Skeletal muscle satellite cell (primary cell): ENCODE measurements around the genes ARPC2 and TMBIM1.

DNA sequence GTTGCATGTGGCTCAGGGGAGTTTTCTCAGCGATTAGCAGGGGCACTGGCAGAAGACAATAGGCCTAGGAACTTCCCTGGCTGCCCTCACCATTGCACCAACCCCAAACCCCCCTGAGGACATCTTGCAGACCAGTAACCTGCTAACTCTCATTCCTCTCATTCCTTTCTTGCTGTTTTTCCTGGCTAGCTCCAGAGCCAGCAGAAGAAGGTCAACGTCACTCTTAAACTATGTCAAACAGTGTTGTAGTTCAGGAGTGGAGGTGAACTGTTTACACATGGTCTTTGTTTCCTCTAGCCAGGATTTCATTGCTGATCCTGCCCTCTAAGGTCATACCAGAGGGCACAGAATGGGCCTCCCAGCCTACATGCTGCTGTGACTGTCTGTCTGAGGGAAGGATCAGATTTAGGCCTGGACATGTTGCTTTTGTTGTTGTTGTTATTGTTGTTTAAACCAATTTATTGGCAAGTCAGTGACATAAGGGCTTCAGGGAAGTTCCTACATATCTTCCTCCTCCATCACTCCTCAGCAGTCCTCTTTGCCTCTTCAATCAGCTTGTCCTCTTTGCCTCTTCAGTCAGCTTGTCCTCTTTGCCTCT lies 471.8 kb upstream of the TNP1 start:
- CAGE, long polyA plus RNA, result no peak

DNA sequence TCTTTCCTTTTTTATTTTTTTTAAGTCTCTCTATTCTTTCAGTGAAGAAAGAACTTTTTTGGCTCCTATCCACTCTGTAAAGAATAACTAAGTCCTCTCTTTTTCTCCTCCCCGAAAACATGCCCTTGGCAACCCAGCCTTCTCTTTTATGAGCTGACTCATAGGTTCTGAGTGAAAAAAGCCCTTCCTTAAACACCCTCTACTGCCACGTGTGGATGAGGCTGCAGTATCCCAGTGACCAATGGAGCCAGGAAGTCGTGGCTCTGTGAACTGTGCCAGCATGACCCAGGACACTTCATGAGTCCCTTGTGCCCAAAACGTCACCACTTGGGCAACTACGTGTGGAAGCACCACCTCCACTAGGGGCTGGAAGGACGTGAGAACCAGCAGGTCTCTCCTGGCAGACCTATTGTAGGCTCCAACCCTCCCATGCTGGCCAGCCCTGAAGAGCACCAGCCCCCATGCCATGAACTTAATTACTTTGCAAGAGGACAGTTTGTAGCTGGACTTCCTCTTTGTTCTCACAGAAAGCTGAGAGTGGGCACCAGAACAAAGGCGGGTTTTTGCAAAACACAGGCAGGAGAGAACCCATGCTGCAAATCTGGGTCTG lies 349.5 kb downstream of the TNS1 start:
- CAGE, long polyA plus RNA, result no peak

DNA sequence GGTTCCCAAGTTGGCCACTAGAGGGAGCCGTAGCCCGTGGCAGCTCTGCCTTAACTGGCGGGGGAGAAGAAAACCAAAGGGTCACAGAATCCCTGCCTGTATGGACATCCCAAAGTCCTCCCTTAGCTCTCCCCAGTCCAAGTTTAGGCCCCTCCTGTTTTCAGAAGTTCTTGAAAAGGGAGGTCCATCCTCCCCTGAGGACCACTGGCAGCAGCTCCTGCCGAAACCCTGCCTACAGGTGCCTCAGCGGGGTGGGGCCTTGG lies 213.5 kb downstream of the TNS1 start:
- CAGE, long polyA plus RNA, result no peak

DNA sequence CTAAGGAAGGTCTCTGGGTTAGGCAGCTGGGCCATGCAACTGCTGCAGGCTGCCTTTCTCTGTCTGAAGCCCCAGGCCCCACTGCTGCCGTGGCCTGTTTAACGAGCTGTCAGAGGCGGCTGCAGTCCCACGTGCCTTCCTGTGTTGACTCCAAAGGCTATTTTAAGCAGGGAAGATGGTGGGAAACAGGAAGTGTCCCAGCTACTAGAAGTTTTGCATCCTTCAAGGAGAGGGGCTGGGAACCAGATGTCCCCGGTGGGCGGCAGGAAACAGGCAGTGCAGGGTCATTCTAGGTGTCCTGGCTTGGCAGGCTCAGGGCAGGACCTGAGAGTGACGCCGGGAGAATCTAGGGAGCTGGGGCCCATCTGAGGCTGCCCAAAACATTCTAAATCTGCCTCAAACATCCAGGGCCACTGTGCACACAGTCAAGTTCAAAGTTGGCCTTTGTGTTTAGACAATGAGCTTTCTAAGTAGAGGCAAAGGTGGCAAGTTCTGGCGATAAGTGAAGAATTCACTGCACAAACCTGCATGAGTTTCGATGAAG lies 186.2 kb downstream of the TNS1 start:
- CAGE, long polyA plus RNA, result no peak

DNA sequence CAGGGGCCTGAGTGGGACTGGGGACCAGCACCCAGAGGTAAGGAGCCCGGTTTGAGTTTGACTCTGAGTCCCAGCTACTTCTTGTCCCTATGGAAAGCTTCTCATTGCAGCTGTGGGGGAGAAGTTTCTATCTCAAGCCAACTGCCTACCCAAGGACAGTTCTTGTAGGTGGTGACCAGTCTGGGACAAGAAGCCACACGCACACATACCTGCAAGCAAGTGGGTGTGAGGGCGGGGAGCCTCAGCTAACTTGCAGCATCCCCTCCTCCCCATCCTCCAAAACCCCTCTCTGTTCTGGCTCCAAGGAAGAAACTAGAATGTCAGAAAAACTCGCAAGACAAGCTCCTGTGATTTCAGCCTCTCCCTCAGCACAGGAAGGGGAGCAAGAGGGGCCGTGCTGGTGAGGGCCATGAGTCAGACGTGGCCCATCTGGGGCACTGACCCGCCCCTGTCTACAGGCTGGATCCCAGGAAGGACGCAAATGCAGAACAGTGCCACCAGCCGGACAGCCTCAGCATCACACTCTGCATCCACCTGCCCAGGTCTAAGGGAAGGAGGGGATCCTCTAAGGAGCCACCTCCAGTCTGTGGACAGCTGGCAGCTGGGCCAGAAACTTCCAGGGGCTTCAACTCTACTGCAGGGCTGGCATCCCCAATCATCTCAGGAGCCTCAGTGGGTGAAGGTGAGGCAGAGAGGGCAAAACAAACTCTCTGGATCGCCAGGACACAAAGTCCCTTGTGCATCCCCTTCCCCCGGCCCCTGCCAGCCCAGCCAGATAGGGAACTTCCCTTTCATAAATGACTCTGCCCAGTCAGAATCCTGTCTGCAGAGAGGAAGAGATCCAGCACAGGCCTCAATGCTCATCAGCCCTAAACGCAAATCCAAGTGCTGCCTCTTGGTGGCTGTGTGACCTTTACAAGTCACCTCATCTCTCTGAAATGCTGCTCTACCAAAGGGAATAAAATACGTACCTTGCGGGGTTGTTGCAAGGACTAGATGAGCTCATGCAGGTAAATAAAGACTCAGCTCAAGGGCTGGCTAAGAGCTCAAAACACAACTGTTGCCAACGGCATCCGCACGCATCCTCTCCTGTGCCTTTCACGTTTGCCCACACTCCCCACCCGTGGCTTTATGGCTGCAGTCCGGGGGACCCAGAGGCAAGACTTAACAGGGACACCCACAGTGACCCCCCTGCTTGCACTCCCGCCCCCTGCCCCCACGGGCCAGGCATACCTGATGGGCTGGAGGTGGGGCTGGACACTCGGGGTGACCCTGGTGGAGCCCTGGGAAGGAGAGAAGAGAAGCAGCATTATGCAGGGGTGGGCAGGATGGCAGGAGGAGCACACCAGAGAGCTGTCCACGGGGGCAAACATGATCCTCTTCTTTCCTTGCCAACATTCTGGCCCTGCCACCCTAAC lies 103.1 kb downstream of the TNS1 start:
- CAGE, long polyA plus RNA, result no peak

DNA sequence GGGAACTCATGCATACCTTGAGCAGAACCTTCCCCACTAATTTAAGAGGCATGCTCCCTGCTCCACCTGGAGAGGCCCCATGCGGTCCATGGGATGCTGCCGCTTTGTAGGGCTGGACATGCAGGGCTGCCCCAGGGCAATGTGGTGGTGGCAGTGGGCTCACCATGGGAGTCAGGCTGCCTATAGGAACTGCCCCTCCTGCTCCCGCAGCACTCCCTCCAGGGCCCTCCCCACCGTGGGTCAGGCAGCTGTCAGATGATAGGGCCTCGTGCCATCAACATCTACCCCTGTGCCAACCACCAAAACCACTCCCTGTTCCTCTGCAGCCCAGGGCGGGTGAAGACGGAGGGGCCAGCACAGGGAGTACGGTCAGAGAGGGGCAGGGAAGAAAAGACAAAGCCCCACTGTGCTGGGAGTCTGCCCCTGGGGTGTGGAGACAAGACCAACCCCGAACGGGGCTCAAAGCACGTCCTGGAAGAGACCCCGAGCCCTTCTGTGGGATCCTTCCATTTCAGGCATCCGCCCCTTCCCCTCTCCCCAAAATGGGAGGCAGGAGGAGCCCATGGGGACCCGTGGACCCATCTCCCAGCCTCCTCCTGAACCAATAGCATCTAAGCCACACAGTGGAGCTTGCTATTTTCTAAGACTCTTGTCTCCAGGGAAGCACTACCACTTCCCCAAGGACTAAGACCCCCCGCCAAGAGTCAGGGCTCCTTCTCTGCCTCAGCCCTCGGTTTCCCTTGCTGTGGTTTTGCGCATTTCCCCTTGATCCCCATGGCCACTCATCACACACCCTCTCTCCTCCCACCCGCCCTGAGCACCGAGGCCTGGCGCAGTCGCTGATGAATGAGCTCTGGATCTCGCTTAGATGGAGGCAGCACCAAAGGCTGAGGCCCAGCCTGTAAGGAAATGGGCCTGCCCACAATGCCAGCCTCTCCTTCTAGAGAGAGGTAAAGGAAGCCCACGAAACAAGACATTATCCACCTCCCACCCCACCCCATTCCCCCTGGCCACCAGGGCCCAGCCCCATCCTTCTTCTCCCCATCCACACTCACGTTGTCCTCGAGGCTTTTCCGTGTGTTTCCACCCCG lies 97.2 kb downstream of the TNS1 start:
- CAGE, long polyA plus RNA, result no peak

GRCh38 chr2:217913202-217914018 lies 89.4 kb downstream of the TNS1 start:
- CAGE, long polyA plus RNA, result no peak

- CAGE, long polyA plus RNA, result no peak
Observed at GRCh38 chr2:217914835-217915484, 87.8 kb downstream of the TNS1 start.

DNA sequence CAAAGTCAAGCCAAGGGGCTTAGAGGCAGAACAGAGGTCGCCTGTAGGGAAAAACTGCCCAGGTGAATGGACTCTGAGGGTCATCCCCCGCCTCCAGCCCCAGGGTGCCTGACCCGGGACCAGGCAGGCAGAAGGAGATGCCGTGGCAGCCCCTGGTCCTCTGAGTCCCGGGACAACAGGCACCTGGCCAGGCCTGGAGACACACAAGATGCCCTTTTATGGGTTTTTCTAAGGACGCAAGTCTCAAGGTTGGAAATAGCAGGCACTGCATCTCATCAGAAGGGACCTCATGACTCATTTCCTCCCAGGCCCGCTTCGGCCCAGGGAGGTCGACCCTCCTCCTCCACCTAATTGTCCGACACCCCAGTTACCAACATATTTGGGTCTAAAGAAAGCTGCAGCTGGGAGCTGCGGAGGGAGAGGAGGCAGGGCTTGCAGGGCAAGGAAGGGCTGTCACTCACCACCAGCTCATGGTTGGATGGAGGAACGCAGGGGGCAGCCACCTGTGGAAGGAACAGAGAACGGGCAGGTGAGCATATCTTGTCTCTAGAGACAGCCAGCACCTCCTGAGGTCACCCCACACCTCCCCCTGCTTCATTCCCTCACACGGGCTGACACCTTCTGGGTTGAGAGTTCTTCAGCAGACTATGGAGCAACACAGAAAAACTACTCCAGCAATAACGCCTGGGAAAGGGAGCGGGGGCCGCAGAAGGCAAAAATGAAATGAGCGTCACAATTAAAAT lies 82.9 kb downstream of the TNS1 start:
- CAGE, long polyA plus RNA, result no peak

GRCh38 chr2:217938864-217939448 lies 63.8 kb downstream of the TNS1 start:
- CAGE, long polyA plus RNA, result no peak

DNA sequence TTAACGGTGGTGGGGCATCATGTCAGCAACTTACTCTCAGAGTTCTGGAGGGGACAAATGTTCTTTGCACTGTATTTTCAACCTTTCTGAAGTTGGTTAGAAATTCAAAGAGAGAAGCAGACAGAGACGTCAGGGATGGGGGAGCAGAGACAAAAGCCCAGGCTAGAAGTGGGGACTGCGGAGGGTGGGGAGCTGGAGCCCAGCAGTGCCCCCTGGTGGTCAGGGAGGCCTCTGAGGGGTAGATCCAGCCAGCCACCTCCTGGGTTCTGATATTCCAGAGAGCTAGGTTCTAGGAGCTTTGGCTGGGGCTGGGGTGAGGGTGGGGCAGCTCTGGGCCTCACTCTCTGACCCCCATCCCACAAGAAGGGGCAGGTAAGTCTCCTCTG lies 9.0 kb downstream of the TNS1 start:
- CAGE, long polyA plus RNA, result no peak

DNA sequence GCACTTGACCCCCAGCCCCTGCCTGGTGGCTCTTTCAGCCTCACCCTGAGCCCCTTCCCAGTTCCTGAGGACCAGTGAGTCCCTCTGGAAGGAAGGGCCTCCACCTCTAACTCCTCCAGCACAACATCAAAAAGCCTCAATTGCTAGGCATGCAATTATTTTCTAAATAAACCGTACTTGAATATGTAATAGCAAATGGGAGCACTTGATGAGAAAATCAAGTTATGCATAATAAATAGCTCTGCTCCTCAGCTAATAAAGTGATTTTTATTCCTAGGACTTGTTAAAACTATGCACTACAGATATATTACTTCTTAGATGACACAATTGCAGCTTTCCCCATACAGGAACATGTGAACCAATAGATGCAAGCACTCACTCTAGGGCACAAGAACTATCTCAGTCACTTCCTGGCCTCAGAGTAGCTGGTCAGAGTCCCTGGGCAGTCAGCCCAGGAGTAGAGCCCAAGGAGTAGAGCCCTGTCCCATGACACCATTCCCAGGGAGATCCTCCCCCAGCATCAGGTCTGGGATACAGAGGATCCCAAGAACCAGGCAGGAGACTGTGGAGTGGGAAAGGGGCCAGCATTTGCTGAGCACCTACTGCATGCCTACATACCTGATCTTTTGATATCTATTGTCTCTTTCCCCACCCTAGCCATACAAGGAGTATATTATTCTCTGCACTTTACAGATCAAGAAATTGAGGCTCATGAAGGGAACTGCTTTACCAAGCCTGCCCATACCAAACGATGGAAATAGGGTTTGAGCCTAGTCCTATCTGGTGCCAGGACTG lies 2.7 kb downstream of the TNS1 start:
- CAGE, long polyA plus RNA, result no peak

DNA sequence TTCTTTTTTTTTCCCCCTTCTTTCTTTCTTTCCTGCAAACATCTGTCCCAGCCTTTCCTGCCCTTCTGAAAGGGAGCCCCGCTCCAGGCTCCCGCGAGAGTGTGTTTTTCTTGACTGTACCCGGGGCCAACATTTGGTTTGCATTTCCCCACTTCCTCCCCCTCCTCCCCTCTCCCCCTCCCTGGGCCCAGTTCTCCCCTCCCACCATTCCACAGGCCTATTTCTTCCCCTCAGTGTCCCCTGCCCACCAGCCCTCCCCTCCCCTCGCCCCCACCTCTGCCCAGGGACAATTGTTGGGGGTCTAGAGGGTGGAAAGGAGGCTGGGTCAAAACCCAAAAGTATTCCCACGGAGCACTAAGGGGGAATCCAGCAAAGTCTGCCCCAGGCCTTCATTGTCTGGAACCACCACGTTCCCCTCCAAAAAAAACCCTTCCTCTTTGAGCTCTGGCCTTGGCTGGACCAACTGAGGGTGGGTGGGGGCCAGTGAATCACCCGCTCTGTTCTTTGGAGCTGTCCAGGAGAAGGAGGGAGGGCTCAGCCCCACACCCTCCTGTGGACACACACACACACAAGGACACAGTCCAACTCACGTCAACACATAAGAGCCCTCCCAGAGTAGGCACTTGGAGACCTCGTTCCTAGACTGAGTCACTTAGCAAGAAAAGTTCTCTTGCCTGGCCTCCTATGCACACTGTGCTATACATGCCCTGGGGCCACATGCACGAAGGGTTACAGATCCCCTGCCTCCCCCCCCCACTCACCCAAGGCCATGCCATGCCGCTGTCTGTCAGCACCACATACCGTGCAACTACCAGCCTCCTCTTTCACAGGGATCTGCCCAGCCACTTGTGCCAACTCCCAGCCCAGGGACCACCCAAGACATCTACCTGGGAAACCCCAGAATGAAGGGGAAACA lies 1.1 kb upstream of the TNS1 start:
- CAGE, long polyA plus RNA, result no peak

DNA sequence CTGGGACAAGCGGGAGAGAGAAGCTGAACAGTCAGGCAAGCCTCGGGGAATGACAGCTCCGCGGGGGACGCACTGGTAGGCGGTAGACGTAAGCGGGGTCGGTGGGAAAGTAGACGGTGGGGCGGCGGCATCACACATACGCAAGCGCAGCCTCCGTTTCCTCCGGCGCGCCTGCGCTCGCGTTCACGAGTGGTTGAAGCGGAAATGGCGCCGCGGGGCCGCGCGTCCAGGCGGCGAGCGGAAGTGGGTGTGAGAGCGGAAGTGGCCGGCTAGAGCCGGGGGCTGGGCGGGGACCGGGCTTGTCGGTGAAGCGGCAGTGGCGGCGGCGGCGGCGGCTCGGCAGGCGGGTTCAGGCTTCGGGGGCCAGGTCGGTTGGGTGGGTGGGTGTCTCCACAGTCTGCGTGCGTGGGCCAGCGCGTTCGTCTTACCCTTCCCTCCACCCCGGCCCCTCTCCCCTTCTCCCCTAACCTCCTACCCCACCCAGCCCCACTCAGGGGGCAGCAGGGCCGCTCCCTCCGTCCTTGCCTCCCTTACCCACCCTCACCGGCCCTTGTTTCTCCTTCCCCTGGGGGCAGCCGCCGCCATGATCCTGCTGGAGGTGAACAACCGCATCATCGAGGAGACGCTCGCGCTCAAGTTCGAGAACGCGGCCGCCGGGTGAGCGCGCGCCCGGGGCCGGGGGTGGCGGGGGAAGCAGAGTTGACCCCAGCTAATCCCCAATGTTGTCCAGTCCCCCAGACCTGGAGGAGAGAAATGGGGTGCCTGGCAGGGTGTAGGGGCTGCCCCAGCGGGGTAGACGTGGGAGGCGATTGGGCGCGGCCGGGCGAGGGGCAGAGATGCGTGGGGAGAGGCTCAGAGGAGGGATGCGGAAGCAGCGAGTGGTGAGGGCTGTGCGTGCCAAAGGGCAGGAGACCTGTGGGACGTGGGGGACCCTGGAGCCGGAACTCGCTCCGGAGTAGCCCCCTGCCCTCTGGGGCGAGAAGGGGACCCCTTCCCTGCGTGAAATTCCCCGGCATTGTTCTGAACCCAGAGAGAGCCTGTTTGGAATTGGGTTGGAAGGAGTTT lies at the start of gene ARPC2:
Gene ARPC2 (plus strand): TSS at position 302 of the 1,065 bp plus-strand sequence.
- CAGE, long polyA plus RNA, result start-site peak on the plus strand centred at position 339 of the sequence, 177 bp wide, 2,627 and 2,236 reads in 2 replicates

- CAGE, long polyA plus RNA, result no peak
Observed at GRCh38 chr2:218225649-218226132, 8.7 kb downstream of the ARPC2 start.

DNA sequence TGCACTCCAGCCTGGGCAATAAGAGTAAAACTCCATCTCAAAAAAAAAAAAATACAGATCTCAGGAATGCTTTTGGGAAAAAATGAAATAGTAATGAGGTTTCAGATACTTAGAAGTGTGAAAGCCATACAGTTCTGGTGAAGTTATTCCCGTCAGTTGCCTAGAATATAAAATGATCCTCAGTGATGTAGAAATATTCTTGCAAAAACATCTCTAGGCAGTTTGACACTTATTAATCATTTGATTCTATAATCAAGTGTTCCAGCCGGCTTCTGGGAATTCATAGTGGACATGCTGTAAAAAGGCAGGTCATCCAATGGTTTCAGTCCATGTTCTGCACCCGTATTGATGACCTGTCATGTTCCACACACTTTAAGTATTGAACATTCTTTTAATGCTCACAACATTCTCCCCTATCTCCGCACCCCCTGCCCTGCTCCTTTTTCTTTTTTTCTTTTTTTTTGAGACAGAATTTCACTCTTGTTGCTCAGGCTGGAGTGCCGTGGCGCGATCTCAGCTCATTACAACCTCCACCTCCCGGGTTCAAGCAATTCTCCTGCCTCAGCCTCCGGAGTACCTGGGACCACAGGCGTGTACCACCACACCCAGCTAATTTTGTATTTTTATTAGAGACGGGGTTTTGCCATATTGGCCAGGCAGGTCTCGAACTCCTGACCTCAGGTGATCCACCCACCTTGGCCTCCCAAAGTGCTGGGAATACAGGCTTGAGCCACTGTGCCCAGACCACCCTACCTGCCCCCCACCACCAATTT lies 20.0 kb downstream of the ARPC2 start:
- CAGE, long polyA plus RNA, result no peak

DNA sequence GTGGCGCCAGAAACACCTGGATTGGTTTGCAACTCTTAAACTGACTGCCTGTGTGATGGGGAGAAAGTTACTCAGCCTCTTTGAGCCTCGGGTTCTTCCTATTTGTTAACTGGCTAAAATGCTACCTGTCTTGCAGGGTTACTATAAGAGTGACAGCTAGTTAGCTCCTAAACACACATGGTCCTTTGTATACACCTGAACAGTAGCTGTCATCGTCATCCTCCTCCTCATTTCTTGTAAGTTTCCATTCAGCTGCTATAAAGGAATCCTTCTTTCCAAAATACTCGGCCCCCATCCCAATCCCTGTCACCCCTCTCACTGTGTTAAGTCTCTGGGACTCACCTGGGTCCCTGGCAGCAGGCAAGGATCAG lies 7.8 kb downstream of the PNKD start:
- CAGE, long polyA plus RNA, result no peak

DNA sequence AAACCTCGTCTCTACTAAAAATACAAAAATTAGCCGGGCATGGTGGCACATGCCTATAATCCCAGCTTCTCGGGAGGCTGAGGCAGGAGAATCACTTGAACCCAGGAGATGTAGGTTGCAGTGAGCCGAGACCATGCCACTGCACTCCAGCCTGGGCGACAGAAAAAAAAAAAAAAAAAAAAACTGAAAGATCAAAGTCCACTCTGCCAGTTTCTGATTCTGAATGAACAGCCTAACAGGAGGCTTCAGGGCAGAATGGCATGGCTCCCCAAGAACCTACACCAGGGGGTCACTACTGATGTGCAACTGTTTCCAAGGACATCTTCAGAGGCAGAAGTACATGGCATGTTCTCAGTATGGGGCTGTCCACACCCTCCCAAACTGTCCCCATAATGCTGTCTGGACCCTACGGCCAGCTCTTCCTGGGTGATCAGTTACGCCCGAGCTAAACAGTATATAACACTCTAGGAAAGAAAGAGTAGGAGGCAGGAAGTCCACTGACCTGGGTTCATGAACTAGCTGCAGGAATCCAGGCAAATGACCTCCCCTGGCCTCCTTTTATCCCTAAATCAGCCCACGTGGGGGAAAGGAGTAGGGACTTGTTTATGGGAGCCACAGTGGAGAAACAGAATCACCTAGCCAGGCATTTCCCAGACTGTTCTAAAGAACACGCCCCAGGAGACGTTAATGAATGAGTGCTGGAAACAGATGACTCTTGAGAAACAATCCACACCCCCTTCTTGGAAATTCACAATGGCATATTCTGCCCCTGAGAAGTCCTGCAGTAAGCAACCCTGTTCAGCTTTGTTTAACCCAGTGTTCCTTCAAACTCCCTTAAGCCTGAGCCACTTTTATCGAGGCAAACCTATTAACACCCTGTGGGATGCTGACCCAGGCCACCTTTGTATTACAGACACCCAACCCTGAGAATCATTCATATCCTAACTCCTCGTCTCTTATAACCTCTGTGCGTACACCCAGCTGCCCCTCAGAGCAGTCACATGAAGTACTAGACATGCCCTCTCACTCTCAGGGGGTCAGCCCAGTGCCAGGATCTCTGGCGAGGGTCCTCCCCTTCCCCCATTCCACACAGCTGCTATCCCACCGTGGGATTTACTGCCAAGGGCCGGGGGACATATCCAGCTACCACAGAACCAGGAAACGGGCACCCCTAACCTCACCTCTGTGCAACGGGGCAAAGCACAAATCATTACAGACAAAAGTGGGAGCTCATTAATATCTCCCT lies 2.4 kb downstream of the TMBIM1 start:
- CAGE, long polyA plus RNA, result no peak

GRCh38 chr2:218292330-218292921 lies at the start of gene TMBIM1:
TSS of gene TMBIM1 (minus strand) at chr2:218292503.
- CAGE, long polyA plus RNA, result start-site peak on the minus strand at chr2:218292491-218292563, 12,219 and 11,872 reads in 2 replicates

GRCh38 chr2:218295000-218295576 lies 2.8 kb upstream of the TMBIM1 start:
- CAGE, long polyA plus RNA, result no peak